Measurements from ENCODE around the genes ARMT1 and SYNE1.

DNA sequence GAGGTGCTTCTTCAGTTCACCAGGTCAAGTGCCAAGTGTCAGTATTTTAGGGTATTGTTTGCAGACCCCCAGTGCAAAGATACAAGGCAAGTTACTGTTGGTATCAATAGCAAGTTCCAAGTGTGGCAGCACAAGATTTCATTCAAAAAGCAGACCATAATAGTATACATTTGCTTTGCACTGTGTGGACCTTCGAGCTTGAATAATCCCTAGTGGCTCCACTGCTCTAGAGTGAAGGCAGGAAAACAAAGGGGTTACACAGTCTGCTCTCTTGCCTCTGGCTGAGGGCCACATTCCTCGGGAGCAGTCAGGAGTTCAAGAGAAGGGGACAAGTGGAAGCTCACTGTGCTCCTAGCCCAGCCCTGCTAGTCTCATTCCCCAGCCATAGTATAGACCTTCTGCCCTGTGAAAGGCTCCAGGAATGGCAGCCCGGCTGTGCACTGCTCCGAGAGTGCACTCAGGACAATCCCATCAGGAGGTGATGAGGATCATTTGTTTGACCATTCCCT is 8.3 kb downstream of the IYD start:
- RRBS: no CpG with 5 or more reads among the region's 4 CpGs

- RRBS: no CpG with 5 or more reads among the region's 8 CpGs
These were observed 25.3 kb upstream of the PLEKHG1 start for GRCh38 chr6:150574338-150574914.

GRCh38 chr6:150598983-150599619 is 584 bp upstream of the PLEKHG1 start:
- RRBS: 59% methylated on average over 3 of the region's 16 CpGs

GRCh38 chr6:150622814-150624029 is 23.5 kb downstream of the PLEKHG1 start:
- RRBS: no CpG with 5 or more reads among the region's 20 CpGs

DNA sequence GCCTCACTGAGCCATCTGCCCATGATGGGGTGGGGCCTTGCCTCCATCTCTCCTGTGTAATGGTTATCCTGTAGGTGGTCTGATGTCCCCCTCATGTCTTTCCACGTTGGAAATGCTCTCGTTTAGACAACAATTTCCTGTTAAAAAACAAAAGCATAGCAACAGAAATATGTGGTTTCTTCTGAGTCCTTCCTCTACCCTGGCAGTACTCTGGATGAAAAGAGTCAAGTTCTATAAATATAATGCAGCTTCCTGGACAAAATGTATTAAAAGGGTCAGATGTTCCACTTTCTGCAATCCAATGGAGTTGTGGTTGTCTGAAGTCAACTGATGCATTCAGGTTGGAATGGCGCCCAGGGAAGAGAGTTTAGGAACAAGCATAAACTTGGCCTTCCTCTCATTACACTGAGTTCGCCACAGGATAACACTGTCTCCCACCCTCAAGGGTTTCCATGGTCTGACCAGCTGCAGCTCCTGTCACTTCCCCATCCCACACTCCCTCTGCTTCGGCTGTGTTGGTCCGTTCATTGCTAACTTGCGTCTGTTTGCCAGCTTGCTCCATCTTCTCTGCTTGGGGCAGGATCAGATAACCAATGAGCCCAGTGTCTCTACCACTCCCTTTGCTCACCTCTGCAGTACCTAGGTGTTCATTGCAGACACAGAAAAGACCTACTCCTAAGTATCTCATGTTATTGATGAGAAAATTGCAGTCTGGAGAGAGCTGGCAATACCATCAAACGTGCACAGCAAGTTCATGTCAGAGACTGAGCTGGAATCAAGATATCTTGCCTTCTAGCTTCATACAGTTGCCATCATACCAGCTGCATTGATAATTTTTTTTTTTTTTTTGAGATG is 66.5 kb downstream of the PLEKHG1 start:
- RRBS: no CpG with 5 or more reads among the region's 8 CpGs

- RRBS: no CpG with 5 or more reads among the region's 5 CpGs
These were observed 86.2 kb downstream of the PLEKHG1 start for GRCh38 chr6:150685849-150686420.

GRCh38 chr6:150710120-150710732 is 110.5 kb downstream of the PLEKHG1 start:
- RRBS: no CpG with 5 or more reads among the region's 7 CpGs

DNA sequence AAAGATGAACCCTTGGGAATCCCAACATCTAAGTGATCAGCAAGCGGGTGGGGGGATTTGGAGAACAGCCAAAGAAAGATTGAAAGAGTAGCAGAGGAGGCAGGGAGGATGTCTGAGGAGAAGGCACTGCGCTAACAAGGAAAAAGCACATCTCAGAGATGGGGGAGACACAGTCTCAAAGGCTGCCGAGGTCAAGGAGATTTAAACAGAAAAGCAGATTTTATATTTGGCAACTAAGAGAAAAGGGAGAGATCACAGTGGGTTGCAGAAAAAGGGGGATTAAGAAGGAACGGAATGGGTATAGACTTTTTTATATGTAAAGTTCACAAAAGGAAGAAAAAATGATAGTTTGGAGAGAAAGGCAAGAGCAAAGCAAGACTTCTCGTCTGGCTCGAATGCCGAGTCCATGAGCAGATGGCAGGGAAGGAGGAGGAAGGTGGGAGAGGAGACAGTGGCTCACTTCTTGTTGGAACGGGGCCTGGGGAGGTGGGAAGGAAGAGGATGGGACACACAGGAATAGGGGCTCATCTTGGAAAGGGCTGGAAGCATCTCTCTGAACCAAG is 53.1 kb upstream of the MTHFD1L start:
- RRBS: no CpG with 5 or more reads among the region's 8 CpGs

GRCh38 chr6:151004403-151004910 is 139.0 kb downstream of the MTHFD1L start:
- RRBS: no CpG with 5 or more reads among the region's 7 CpGs

DNA sequence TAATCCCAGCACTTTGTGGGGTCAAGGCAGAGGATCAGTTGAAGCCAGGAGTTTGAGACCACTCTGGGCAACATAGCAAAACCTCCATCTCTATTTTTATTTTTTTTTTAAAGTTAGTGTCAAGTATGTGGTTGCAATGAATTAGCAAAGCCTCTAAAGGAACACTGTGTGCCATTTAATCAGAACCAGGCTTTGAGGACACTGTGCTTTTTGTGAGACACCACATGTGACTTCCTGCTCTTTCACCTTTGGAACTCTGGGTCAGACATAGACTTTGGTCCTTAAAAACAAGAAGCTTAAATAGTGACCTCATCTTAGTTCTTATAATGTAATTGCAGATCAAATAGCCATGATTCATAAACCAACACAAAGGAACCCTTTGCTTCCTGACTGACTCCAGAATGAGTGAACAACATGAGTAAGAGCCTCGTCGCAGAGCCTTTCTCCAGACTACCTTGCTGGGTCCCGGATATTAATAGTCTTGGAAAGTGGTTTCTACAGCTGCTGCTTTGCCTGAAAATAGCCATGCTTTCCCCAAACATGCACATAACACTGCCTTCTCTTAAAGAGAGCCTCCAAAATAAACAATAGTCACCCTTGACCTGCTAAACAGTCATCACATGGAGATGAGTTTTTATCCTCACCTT is 170.8 kb downstream of the MTHFD1L start:
- RRBS: no CpG with 5 or more reads among the region's 3 CpGs

GRCh38 chr6:151099293-151099818 is 140.4 kb upstream of the AKAP12 start:
- RRBS: no CpG with 5 or more reads among the region's 13 CpGs

GRCh38 chr6:151228995-151229802 is 10.6 kb upstream of the AKAP12 start:
- RRBS: no CpG with 5 or more reads among the region's 6 CpGs

- RRBS: no CpG with 5 or more reads among the region's 7 CpGs
These were observed 73.2 kb downstream of the AKAP12 start for GRCh38 chr6:151312765-151313664.

DNA sequence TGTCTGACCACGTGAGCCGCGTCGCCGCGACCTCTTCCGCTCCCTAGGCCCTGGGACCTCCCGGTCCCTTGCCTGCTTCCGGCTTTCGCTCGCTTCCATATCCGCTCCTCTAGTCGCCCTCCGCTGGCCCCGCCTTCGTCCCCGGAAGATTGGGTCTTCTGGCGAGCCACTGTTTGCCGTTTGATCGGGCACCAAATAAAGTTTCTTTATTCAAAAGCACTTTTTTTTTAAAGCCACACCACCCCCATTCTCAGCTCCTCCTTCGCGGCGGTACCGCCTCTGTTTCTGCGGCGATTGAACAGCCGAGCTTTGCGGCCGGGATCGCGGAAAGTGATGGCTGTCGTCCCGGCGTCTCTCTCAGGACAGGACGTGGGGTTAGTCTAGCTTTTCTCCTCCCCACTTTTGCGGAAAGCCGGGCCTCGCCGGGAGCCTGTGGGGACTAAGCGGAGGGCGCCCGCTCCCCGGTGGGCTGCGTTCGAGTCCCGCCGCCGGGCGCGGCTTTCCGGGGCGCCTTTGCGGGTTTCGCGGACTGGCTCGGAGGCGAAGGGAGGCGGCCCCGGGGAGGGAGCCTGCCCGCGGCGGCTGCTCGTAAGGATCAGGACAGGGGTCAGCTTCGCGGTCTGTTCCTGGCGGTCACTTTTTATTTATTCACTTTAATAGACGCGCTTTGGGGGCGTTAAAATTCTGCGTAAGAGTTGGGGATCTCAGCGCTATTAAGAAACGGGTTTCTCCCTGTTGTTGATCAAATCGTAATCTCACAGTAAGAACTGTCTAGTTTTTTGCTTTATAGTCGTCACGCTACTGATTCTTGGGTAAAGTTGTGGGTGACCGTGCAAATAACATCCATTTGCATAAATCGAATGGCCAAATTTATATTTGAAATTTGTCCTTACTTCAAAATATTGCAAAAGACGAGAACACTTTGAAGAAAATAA is at the start of gene ARMT1:
TSS of gene ARMT1 (plus strand) at position 254 of the 935 bp plus-strand sequence.
- RRBS: 2% methylated on average over 28 of the region's 78 CpGs

GRCh38 chr6:151453148-151453447 is 832 bp downstream of the ARMT1 start:
- RRBS: no CpG with 5 or more reads among the region's 2 CpGs

DNA sequence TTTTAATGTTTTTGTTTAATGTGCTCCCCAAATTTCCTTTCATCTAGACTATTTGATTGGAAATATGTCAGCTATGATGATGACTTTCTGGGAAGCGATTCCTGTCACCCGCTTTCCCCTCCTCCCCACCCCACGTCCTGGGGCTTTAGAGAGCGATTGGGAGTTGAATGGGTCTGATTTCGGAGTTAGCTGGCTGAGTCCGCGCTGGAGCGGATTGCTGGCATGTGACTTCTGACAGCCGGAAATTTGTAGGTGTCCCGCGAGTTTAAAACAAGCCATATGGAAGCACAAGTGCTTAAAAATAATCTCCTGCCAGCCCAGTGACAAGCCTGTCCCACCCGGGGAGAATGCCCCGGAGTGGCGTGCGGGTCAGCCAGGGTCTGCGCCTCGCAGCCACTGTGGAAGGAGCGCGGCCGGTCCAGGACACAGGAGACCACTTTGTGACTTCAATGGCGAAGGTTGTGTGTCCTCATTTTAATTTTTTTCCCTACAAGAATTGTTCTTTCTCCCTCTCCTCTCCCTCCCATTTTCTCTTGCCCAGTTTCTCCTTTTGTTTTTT is 1.4 kb downstream of the ESR1 start:
- RRBS: 17% methylated on average over 12 of the region's 21 CpGs

GRCh38 chr6:152313489-152314691 is 323.3 kb downstream of the SYNE1 start:
- RRBS: no CpG with 5 or more reads among the region's 13 CpGs

DNA sequence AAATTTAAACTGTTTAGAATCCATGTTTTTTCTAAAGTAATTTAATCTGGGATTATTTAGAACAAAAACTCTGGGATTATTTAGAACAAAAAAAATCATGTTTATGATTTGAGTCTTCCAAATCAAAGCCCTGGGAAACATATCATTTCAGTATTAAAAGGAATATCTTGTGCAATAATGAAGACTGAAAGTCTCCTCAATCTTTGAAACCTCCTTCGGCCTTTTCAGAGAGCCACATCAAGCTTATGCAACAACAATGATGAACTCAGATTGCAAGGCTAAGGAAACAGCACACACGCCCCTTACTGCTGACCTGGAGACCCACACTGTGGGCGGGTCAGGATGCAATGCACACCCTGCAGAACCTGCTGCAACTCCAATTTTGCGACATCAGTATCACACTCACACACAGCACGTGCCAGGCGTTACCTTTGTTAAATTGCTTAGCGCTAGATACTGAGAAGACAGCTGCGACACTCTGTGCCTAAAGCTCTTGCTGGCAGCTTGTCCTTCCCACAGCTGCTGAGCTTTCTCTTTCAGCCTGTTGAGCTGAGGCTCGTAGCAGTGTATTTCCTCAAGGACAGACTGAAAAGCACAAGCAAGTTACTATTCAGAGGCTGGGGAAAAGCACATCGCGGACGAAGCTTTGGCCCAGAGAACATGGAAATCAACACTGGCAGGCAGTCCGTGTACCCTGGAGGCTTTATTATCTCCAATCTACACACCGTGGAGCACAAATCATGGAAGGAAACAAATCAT is 268.4 kb downstream of the SYNE1 start:
- RRBS: no CpG with 5 or more reads among the region's 14 CpGs

DNA sequence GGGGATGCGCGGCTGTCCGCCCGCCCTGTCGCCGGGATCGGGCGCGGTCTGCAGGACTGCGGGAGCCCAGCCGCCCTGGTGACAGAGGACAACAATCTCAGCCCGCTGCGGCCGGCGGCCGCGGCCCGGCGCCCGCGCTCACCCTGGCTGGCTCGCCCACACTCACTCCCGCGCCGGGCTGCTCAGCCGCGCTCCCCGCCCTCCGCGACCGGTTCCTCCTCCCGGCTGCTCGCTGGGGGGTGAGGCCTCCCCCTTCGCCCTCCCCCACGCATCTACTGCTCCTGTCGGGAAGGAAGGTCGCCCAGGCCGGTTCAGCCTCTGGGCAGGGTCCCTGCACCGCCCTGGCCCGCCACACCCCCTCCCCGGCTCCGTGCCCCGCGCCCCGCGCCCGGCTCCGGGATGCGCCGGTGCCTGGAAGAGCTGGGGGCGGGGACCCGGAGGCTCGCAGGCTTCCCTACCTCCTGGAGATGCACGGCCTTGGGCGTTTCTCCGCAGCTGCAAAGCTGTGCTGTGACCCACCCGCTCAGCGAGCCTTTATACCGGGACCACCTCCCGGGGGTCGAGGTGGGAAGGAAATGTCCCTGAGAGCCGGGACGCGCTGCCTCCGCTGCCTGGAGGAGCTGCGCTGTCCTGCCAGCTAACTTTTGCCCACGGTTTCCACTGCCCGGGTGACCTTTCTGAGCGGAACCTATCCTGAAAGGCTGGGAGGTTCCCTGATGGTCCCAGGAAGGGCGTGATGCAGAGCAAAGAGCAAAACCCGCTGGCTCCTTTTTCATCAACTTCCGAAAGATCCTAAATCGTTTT is at the start of gene SYNE1:
TSS of gene SYNE1 (minus strand) at position 632 of the 804 bp plus-strand sequence.
- RRBS: 5% methylated on average over 43 of the region's 73 CpGs

DNA sequence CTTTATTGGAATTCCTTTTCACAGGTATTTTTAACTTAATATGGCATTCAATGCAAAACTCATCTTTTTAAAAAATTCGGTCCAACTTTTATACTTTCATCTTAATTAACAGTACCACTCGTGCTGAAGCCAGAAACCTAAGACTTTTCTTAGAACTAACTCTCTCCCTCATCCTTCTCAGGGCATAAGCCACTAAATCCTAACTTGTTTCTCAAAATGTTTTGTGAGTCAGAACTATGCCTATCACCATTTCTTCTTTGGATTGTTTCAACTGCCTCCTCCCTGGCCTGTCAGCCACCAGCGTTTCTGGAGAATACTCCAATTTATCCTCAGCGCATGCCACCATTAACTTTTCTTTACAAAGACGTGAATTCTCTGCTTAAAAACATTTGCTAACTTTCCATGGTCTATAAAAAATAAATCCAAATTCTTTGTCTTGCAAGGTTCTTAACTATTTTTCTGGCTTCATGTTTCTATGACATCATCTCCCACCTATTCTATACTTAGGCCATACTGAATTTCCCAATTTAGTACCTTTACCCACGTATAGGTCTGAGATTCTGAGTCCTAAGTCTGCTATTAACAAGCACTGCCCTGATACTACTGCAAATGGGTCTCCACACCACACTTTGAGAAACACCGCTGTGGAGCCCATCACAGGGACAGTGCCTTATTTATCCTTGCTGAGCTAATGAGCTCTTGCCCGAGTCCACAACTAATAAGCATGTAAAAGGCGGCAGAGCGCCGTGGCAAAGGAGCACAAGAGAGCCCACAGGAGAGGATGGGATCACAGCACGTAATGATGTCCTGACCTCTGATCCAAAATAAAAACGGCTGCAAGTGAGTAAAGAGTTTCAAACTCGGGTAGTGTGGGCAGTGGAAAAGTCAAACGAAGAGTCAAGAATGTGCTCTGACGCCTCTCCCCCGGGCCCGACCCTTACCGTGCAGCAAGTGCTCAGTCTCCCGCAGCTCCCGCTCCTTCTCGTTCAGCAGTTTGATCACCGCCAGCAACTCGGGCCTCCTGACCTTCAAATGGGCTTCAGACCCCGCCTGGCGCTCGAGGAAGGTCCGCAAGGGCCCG is 683 bp downstream of the MTRF1L start:
- RRBS: no CpG with 5 or more reads among the region's 29 CpGs

All from PFSK-1 (cell line).